Measurements from ENCODE around the genes KCNJ4, DDX17, DMC1 and SUN2.

GRCh38 chr22:38204133-38204300 lies 2.2 kb downstream of the MAFF start:
- PRO-cap, result no peak
- RAMPAGE, long total RNA, 4 experiments, result no peak in any of the 4 experiments

DNA sequence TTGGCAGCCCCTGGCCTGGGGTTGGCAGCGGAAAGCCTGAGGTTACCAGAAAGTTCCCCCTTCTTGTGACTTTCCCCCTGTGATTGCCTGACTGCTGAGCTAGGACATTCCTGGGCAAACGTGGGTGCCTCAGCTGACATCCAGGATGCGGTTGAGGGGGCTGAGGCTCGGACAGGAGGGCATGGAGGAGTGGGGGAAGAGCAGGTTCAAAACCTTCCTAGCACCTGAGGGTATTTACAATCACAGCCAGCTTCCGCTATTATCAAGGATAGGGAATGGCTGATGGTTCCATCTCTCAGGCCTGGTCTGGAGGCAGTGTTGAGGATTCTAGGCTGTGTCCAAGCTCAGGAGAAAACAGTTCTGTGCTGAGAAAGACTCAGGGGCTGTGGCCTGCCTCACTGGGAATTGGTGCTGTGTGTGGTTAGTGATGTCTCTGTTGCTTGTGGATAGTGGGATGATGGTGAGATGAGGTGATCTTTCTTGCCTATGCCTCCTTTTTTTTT lies 4.1 kb downstream of the MAFF start:
- PRO-cap, result no peak
- RAMPAGE, long total RNA, 4 experiments, result no peak in any of the 4 experiments

DNA sequence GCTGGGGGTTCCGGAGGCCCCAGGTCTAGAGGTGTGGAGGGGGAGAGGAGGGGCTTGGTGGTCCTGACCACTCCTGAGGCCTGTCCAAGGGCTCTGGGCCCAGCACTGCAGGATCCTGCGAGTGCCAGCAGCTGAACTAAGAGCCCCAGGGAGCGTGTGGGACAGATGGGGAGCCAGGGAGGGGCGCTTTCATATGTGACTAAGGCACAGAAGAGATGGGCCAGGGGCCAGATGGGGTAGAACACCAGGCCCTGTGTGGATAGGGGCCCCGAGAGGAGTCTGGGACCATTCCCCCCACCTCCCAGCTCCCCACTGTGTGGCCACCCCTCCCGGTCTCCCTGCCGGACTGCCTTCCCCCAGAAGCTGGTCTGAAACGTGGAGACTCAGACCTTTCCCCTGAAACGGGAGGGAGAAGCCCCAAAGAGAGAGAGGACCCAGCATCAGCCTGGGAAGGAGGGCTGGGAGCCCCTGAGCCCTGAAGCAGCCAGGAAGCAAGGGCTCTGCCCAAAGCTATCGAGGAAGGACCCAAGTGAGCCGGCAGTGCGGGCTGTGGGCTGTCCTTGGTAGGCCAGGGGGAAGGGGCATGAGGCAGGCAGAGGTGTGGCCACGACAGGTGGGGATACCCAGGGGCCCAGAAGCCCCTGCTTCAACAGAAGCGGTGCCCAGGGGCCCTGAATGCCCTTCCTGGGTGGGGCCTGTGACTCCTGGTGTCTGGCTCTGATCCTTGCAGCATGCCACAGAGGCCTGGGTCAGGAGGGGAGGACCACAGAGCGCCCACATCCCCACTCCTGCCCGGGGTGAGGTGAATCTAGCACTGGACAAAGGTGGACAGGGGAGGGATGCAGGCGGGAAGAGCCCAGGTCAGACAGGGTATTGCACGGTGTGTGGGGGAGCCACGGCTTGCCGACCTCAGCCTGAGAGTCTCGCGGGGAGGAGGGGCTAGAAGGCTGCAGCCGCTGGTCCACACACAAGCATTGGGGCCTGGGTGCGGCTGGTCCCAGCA lies 18.7 kb downstream of the MAFF start:
- PRO-cap, result no peak
- RAMPAGE, long total RNA, 4 experiments, result no peak in any of the 4 experiments

DNA sequence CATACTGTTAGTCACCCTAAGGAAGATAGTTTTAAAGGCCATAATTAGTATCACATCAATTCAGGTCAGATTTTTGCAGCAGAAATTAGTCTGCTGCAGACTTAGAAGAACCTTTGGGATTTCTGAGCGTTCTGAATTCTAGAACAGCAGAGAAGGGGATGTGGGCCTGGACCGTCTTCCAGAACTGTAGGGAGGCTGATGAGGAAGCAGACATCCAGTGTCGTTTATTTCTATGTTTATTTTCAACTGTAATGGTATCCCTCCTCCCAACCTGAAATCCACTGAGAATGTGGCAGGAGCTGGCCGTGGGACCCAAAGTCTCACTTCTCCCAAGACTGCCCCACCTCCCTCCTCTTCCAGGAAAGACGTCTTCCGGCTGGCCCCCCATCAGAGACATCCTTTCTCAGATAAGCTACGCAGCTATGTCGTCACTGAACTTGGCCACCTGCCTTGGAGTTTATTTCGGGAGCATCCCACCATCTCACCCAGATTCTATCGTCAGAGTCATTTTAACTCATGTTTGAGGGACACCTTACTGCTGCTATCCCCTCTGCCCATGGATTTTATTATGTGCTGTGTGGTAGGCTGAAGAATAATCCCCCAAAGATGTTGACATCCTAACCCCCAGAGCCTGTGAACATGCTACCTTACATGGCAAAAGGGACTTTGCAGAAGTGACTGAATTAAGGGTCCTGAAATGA lies 14.0 kb downstream of the TMEM184B start:
- PRO-cap, result no peak
- RAMPAGE, long total RNA, 4 experiments, result no peak in any of the 4 experiments

- PRO-cap, result no peak
- RAMPAGE, long total RNA, 4 experiments, result start-site peak on the minus strand in 1 of 4 experiments, at chr22:38265619-38265870 at its widest, 6 reads per replicate
Measured at GRCh38 chr22:38265539-38266621, 6.9 kb downstream of the TMEM184B start.

GRCh38 chr22:38271458-38271819 lies 1.4 kb downstream of the TMEM184B start:
- PRO-cap, result no peak
- RAMPAGE, long total RNA, 4 experiments, result no peak in any of the 4 experiments

DNA sequence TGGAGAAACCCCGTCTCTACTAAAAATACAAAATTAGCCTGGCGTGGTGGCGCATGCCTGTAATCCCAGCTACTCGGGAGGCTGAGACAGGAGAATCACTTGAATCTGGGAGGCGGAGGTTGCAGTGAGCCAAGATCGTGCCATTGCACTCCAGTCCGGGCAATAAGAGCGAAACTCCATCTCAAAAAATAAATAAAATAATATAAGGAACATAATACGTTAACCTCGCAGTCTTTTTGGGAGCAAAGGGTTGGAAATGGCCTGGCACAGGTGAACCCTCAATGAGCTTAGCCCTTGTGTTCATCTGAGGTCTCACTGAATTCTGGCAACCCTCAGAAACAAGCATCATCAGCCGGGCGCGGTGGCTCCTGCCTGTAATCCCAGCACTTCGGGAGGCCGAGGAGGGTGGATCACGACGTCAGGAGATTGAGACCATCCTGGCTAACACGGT lies 15.2 kb upstream of the TMEM184B start:
- PRO-cap, result no peak
- RAMPAGE, long total RNA, 4 experiments, result no peak in any of the 4 experiments

DNA sequence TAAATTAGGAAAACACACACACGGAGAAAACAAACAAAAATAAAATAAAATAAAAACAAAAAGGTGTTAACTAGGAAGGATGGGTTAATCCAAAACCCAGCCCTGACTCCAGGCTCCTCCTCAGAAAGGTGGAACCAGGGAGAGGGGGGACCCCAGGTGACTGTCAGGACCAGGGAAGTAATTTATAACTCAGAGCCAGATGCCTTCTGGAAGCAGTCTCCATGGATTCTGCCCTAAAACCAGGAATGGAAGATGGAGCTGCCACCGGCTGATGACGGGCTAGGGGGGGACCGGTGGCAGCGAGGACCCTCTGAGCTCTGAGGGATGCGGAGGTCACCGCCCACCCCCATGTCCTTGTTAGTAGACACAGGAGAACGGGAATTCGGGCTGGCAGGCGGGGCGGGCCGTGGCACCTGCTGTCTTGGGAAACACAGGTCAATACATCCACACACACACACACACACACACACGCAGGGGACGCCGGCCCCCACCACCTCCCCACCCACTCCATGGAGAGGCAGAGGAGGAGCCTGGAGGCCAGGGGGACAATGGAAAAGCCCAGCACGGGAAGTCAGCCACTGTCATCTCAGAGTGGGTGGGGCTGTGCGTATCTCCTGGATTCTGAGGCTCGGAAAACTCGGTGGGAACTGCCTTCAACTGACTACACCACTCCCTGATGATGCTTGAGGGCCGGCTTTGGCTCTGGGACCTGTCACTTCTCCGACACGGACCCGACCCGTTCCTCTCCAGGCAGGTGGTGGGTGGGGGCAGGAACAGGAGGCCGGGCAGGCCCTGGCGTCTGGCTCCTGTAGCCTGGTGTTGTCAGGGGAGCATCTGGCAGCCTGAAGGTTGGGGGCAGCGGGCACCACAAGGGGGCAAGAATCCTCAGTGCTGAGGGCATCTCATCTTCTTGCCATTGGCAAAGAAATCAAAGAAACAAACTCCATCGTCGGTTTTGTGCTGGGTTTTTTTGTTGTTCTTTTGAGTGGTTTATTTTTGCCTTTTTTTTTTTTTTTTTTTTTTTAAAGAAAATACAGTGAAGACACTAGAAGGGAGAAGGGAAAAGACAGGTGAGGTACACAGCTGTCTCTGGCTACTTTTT lies 18.4 kb upstream of the TMEM184B start:
- PRO-cap, result no peak
- RAMPAGE, long total RNA, 4 experiments, result no peak in any of the 4 experiments

DNA sequence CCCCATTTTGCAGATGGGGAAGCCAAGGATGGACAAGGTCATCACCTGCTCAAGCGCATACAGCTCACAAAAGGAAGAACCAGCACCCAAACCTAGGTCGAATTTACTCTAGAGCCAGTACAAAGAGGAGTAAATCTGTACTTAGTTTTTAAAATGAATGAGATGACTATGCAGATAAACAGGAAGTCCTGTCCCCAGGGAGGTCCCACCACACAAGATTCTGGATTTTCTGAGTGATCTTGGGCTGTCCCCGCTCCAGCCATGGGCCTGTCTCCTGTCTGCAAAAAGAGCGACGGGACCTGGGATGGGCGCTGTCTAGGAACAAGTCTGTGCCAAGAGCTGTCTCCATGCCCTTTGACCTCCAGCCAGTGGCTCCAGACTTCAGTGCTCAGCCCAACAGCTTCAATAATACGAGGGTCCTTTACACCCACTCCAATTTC lies 6.0 kb downstream of the CSNK1E start:
- PRO-cap, result no peak
- RAMPAGE, long total RNA, 4 experiments, result no peak in any of the 4 experiments

DNA sequence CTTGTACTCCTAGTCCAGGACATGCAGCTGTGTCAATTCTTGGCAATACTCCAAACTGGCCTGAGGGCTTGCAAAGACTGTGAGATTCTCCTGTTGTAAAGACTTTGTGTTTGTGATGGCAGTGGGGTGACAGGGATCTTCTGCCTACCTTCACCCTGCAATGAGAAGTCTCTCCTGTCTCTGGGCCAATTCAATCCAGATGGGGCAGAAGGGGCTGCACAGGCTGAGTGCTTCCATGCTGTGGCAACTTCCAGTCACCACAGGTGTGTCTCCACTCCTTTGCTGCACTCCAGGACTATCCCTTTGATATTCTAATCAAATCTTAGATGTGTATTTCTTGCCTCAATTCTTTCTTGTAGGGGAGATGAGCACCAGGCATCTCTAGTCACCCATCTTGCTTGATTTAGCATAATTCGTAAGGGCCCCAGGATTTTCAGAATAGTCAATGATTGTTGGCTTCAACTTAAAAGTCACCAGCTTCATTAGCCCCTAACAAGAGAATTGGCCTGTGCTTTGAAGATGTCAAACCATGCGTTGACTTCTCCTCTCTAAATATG lies 58.2 kb upstream of the CSNK1E start:
- PRO-cap, result no peak
- RAMPAGE, long total RNA, 4 experiments, result no peak in any of the 4 experiments

GRCh38 chr22:38397042-38398114 lies 57.6 kb downstream of the KCNJ4 start:
- PRO-cap, result no peak
- RAMPAGE, long total RNA, 4 experiments, result no peak in any of the 4 experiments

GRCh38 chr22:38454332-38455216 lies at the start of gene KCNJ4:
Gene KCNJ4, minus strand, starts transcription at chr22:38455199.
- PRO-cap, result no peak
- RAMPAGE, long total RNA, 4 experiments, result no peak in any of the 4 experiments

- PRO-cap, result no peak
- RAMPAGE, long total RNA, 4 experiments, result no peak in any of the 4 experiments
Measured at GRCh38 chr22:38484683-38484967, 16.7 kb downstream of the KDELR3 start.

DNA sequence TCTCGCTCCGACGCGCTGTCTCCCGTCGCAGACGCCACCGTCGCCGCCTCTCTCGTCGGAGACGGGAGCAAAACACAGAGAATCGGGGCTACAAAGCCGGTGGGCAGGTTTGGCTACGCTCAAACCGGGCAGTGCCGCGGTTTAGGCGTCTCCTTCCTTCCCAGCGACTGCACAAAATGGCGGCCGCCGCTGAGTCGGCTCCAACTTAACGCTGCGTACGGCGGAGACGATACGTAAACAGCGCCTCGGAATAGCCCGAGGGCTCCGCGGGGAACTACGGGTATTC lies at the start of gene DDX17:
Gene DDX17, minus strand, starts transcription at position 181 of the 286 bp plus-strand sequence.
- PRO-cap, result bidirectional peak, plus-strand start outside the sequence, minus-strand start at position 181 of the sequence
- RAMPAGE, long total RNA, 4 experiments, result start-site peak on the minus strand in 4 of 4 experiments, centred at positions 164 to 184 of the sequence, 453 to 1,496 reads per replicate

DNA sequence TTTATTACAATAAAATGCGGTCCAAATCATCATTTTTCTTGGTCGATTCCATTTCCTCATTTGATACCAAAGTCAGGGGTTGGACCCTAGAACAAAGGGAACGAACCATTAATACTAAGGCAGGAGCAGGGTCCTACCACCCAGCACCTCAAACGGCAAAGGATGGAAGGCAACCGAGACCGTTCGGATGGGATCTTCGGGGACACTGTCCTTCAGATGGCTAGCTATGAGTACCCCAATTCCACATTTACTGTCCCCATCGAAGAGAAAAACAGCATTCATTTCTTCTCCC lies 732 bp downstream of the DMC1 start:
- PRO-cap, result no peak
- RAMPAGE, long total RNA, 4 experiments, result no peak in any of the 4 experiments

DNA sequence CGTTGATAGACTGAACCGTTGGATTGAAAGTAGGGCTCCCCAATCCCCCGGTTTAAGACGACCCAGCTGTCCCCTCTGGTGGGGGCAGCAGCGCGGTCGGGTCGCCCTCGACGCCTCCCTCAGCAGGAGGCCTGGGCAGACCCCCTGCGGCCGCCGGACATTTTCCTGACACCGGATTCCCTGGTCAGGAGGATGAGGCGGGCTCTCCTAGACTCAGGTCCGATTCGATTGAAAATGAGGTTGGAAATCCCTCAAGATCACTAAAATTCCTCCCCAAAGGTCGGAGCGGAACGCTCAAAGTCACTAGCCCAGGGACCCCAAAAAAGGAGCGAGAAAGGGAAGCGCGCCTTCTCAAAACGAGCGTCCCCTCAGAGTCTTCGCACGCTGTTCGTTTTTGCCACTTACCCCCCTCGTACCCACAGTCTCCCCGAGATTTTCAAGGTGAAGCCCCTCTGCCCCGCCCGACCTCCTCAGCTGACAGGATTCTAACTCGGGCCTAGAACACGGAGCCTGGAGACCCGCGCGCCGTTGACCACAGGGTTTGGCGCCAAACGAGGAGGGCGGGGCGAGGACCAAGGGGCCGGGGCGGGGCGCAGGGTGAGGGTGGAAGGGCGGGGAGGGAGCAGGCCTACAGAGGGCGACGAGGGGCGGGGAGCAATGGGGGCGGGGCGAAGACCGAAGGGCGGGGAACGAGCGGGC lies at the start of gene DMC1:
Gene DMC1, minus strand, starts transcription at position 546 of the 699 bp plus-strand sequence.
- PRO-cap, result bidirectional peak, plus-strand start outside the sequence, minus-strand start at position 543 of the sequence
- RAMPAGE, long total RNA, 4 experiments, result start-site peak on the minus strand in 3 of 4 experiments, centred at positions 556 to 562 of the sequence, 11 to 12 reads per replicate

GRCh38 chr22:38687170-38688267 lies 5.8 kb downstream of the TOMM22 start:
- PRO-cap, result no peak
- RAMPAGE, long total RNA, 4 experiments, result no peak in any of the 4 experiments

GRCh38 chr22:38744790-38745336 lies 10.9 kb downstream of the SUN2 start:
- PRO-cap, result no peak
- RAMPAGE, long total RNA, 4 experiments, result start-site peak on the plus strand in 1 of 4 experiments, at chr22:38745111-38745183 at its widest, 10 reads per replicate

- PRO-cap, result bidirectional peak, plus-strand start at chr22:38756193, minus-strand start at chr22:38755998
- RAMPAGE, long total RNA, 4 experiments, result no peak in any of the 4 experiments
Measured at GRCh38 chr22:38755696-38756698, at the start of gene SUN2. Gene SUN2, minus strand, starts transcription at chr22:38755998.

- PRO-cap, result no peak
- RAMPAGE, long total RNA, 4 experiments, result no peak in any of the 4 experiments
Measured at GRCh38 chr22:38866175-38866886, 5.7 kb downstream of the CBX6 start.